T-cell (primary cell): ENCODE results near the genes ASCL4, CORO1C and UNG.

DNA sequence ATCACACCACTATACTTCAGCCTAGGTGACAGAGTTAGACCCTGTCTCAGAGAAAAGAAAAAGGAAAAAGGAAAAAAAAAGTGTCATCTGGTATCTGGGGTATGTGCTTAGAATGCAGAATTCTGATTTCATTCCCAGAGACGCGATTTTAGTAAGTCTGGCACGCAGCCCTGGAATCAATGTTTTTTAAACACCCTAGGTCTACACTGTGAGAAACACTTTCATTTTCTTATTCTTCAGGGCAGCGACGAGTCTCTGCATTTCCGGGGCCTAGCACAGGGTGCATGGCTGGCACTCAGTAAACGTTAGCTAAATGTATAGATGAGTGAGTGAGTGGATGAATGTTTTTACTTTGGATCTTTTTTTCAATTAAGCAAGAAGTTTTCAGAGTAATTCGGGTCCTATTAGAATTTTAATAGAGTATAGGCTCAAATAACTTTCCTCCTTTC is 123.7 kb downstream of the ABTB3 start:
- PRO-cap, 7 experiments, result peak in 5 of 7 experiments; most common plus-strand start position 261 of the sequence (in 5); most common minus-strand start position 210 of the sequence (in 4)

DNA sequence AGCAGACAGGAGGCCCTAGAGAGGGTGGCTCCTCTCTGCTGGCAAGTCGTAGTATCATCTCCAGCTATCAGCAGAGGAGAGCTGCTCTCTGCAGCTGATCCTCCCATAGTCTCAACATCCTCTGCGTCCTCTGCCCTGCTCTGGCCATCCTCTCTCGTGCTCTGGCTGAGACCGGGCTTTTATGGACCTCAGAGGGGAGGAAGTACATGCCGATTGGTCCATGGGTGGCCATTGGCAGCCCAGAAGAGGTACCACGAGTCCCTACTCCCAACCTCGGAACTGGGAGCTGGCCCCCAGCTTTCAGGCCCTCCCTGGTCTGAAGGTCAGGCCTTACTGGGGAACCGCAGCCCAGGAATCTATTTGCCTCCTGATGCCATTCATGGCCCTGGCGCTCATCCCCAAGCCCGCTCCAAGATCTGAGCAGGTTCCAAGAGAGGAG is 3.6 kb upstream of the PWP1 start:
- PRO-cap, 7 experiments, result no peak in any of the 7 experiments

DNA sequence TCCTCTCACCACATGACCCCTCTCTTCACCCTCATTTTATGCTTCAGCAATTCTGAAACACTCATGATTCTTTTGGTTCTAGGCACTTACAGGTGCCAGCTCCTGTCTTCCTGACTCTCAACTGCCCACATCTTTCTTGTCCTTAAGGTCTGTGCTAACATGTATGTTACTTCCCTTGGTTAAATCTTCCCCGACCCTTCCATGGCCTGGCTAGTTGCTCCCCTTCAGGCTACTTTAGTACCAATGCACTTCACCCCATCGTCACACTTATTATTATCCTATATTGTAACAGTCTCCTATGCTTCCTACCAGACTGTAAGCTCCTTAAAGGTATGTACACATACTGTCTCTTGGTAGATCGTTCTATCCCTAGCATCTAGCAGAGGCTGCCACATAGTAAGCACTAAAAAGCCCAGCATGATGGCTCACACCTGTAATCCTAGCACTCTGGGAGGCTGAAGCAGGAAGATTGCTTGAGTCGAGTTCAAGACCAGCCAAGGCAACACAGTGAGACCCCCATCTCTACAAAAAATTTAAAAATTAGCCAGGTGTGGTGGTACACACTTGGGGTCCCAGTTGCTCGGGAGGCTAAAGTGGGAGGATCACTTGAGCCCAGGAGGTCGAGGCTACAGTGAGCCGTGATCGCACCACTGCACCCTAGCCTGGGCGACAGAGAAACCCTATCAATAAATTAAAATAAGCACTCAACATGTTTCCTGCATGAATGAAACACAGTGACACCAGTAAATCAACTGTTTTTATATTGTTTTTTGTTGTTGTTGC is 10.9 kb downstream of the PRDM4 start:
- PRO-cap, 7 experiments, result no peak in any of the 7 experiments

- PRO-cap, 7 experiments, result no peak in any of the 7 experiments
These were observed at the start of gene ASCL4 for GRCh38 chr12:107774314-107774946. Gene ASCL4 (plus strand): TSS chr12:107774704.

GRCh38 chr12:108112085-108112677 is 16.9 kb upstream of the WSCD2 start:
- PRO-cap, 7 experiments, result no peak in any of the 7 experiments

GRCh38 chr12:108320557-108321250 is 18.4 kb downstream of the CMKLR1 start:
- PRO-cap, 7 experiments, result no peak in any of the 7 experiments

GRCh38 chr12:108522721-108523250 is 7.7 kb downstream of the FICD start:
- PRO-cap, 7 experiments, result no peak in any of the 7 experiments

DNA sequence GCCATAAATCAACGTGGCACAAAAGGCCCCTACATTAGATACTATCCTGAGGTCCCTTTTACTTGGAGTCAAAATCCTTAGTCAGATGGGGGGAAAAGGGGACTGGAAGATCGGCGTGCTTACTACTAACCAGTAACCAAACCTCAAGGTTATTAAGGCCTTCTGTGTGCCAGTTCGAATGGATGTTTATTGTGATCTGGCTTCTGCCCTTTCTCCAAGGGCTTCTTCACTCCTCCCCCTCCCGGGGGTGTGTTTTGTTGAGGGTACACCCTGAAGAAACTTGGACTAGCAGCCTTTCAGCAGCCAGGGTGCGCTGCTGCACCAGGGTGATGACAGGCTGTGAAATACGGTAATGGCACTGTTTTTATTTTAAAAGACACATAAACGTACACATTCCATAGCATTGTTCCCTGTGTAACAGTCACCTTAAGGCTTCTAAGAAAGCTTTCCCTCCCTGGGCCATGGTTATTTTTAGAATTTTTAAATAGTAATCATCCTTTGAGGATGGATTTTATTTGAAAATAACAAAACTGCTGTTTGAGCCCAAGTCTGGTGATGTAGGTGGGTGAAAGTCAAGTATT is 1.1 kb downstream of the ISCU start:
- PRO-cap, 7 experiments, result peak in 6 of 7 experiments; most common plus-strand start position 295 of the sequence (in 3); most common minus-strand start position 188 of the sequence (in 3)

- PRO-cap, 7 experiments, result no peak in any of the 7 experiments
These were observed 7.6 kb upstream of the SELPLG start for GRCh38 chr12:108641019-108641937.

DNA sequence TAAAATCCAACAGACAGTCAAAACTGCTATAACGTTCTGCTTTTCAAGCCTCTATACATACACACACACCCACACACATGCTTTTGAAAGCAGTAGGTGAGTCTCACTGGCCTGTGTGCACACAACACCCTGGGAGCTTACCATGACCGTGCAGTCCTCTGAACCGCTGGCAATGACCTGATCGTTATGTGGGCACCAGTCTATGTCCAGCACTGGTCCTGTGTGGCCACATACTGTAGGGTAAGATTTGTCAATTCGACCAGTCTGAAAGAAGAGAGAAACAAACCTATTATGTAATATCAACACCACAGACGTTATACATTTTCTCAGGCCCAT is 44.4 kb upstream of the SELPLG start:
- PRO-cap, 7 experiments, result no peak in any of the 7 experiments

DNA sequence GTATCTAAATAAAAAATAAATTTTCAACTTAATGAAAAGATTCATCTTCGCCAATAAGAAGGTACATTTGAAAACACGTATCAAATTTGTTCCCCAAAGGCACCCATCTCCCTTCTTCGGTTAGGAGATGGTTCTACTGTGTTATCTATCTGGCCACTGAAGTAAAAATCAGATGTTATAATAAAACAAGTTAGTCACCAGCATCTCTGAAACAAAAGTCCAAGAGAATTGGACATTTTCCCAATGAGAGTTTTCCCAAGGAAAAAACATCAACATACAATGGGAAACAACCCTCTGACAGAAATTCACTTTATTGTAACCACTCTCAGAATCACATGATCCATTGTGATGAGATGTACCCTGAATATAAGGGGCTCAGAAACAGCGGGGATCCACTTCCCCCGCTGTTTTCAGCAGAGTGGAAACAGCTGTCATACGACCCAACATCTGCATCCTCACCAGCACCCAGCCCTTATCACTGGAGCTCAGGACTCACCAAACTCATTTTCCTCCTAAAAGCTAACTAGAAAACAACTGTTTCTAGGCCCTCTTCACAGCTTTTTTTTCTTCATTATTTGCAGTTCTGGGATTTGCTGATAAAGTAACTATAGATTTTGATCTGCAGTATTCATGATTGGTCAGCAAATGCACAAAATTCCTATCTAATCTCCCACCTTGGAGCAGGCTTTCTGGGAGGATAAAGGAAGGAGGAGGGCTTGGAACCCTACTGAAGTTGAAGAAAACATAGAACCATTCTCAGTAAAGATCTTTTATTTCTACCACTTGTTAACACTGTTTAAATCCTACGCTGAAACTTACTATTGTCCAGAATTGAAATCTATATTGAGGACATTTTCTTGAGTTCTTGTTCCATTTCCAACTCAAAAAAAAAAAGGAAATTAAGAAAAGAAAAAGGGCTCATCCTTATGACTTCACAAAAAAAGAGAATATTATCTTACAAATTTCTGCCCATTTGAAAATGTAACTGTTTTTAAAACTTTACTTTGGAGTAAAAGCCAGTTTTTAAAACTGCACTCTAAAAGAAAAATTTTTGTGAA is 31.2 kb downstream of the CORO1C start:
- PRO-cap, 7 experiments, result no peak in any of the 7 experiments

DNA sequence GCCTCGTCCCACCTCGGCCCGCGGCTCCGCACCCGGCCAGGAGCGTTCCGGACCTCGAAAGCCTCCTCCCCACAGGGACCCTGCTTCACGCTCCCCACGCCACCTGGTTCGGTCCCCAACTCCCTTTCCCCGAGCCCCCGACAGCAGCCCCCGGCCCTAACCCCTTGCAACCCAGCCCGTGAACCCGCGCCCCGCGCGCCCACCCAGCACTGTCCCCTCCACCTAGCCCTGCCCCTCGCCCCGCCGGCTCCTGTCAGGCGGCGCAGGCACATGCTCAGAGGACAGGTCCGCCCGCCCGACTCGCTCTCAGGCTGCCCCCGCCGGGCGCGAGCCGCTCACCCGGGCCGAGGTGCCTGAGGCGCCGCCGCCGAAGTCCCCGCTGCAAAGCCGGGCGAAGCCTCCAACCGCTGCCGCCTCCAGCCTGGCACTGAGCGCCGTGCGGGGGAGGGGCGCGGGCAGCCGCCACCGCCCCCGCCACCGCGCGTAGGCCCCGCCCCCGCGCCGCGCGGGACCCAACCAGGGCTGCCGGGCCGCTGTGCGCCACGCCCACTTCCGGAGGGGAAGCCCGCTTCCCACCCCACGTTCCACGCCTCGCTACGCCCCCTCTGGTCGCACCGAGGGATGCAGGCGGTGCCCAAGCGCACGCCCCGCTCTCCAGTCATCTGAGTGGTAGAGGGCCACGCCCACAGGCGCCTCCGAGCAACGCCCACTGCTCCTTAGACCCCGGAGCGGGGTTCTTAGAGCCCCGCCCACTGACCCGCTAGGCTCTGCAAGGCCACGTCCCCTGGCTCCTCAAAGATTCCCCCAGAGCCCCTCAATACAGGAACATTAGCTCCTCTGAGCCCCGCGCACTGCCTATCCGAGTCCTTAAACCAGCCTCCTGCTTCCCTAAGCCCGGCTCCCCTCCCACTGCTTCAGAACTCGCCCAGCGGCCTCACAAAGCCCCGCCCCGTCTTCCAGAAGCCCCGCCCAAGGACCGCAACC is at the start of gene CORO1C:
CORO1C (minus strand) TSS at position 429 of the 984 bp plus-strand sequence.
- PRO-cap, 7 experiments, result peak in 7 of 7 experiments; most common plus-strand start position 382 of the sequence (in 1); most common minus-strand start position 429 of the sequence (in 7)

- PRO-cap, 7 experiments, result no peak in any of the 7 experiments
These were observed 61.2 kb upstream of the CORO1C start for GRCh38 chr12:108792353-108793032.

- PRO-cap, 7 experiments, result no peak in any of the 7 experiments
These were observed 4.8 kb downstream of the SSH1 start for GRCh38 chr12:108852307-108853233.

GRCh38 chr12:109097283-109097847 is at the start of gene UNG:
Gene UNG (plus strand): TSS chr12:109097597.
- PRO-cap, 7 experiments, result no peak in any of the 7 experiments

DNA sequence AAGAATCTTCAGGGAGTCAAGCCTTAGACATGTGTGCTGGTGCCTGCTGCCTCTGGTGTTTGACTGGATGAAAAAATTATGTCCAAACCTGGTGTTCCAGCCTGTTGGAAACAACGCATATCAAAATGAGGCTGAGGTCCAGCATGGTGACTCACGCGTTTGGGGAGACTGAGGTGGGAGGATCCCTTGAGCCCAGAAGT is 27.3 kb downstream of the ACACB start:
- PRO-cap, 7 experiments, result no peak in any of the 7 experiments

DNA sequence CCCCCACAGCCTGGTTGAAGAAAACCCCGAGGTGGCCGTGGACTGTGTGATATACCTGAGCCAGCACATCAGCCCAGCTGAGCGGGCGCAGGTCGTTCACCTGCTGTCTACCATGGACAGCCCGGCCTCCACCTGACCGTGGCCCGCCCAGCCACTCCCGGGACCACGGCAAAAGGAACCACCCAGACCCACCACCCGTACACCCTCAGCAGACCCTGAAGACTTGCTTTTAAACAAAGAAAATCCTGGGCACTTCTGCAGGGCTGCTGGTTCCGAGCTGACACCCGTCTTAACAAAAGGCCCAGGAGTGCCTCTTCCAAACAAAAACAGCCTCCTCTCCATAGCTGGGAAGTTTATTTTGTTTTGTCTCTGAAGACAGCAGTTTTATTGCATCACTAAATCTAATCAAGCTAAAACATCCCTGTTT is 42.8 kb downstream of the FOXN4 start:
- PRO-cap, 7 experiments, result peak in 1 of 7 experiments; most common minus-strand start position 157 of the sequence (in 1)

- PRO-cap, 7 experiments, result no peak in any of the 7 experiments
These were observed 1.3 kb upstream of the FOXN4 start for GRCh38 chr12:109310335-109310838.

DNA sequence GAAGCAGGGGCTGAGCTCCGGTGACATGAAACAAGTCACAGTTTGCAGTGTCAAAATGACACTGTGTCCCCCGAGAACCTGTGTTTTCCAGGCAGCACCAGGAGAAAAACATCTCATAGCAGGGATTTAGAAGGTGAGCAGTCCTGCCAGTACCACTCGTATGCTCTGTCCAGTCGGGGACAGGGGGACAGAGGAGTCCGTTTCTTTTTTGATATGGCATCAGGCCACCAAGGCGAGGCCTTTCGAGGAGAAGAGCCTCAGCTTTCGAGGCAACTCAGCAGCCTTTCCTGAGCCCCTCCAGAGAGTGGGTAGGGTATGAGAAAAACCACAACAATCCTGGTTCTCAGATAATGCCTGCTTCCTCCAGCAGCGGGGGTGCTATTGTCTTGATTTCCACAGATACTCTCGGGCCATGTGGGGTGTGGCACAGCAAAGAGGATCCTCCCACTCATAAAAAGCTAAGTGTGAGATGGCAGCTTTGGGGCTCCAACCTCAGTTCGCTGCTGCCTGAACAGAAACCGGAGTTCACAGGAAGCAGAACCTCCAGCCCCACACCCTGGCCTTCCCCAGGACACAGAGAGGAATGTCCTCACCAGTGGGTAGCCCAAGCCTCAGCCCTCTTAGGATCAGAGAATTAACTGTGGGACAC is 9.3 kb downstream of the KCTD10 start:
- PRO-cap, 7 experiments, result no peak in any of the 7 experiments

GRCh38 chr12:109533226-109533848 is 40.0 kb downstream of the MMAB start:
- PRO-cap, 7 experiments, result no peak in any of the 7 experiments